Esophagus squamous epithelium (tissue), 4 donors: ENCODE measurements around the gene C1QC.

GRCh38 chr1:21320041-21320846 is 30.0 kb upstream of the ECE1 start:
- PRO-cap, result no peak
- RAMPAGE, long total RNA, 4 experiments, result no peak in any of the 4 experiments

DNA sequence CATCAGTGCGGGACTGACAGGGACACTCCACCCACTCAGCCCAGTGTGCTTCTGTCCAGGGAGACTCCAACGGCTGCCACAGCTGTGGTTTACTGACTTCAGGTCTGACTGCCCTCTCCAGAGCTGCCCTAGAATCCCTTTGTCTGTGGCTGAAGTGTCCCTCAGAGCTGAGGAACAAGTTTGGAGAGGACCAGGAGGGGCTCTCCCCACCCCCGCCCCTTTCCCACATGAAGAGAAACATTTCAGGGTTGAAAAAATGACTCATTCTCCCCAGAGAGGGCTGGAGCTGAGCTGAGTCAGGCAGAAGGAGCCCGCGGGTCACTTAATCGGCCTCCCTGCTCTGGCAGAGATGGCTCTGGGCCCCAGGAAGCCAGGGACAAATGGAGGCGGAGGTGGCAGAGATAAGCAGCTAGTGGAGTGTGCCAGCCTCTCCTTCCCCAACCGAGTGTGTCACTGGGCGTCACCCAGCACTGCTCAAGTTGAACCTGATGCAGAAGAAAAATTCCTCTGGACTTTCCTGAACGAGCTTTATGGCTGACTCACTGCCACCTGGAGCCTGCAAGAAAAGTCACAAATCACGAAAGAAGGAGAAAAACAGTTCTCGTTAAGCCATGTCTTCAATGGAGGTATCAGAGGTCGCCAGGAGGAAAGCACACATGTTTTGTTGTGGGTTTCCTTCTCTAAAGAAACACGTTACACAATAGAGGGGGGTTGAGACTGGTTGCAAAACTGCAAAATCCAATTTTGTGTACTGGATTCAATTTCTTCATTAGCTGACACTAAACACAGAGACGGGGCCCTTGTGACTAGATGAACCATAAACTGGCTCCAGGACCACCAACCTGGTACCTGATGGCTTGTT is 34.3 kb upstream of the ECE1 start:
- PRO-cap, result bidirectional peak, plus-strand start at position 325 of the sequence, minus-strand start at position 141 of the sequence; bidirectional peak, plus-strand start at position 782 of the sequence, minus-strand start at position 452 of the sequence
- RAMPAGE, long total RNA, 4 experiments, result no peak in any of the 4 experiments

DNA sequence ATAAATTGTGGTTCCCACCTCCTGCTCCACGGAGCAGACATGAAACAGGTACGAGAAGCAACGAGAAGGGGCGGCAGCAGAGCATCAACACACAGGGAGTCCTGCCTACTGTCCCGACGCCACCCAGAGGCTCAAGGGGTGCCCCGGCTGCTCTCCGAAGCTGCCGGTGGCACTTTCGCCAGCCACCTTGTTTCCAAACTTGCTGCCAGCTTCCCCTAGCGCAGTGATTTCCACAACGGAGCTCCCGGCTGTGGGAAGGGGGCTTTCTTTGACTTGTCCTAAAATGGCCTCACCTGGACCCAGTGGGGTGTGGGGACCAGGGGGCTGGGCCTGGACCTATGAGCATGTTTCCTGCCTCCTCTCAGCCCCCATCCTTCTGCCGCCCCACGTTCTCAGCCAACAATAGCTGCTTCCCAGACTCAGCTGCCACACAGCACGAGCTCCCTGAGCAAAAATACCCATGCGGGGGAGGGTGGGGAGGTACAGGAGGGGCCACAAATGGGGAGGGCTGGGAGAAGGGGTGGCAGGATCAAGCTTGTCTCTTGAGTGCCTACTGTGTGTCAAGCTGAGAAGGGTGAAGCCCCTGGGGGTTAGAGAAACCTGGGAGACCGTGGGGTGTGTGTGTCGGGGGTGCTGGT is 35.6 kb upstream of the ECE1 start:
- PRO-cap, result no peak
- RAMPAGE, long total RNA, 4 experiments, result no peak in any of the 4 experiments

DNA sequence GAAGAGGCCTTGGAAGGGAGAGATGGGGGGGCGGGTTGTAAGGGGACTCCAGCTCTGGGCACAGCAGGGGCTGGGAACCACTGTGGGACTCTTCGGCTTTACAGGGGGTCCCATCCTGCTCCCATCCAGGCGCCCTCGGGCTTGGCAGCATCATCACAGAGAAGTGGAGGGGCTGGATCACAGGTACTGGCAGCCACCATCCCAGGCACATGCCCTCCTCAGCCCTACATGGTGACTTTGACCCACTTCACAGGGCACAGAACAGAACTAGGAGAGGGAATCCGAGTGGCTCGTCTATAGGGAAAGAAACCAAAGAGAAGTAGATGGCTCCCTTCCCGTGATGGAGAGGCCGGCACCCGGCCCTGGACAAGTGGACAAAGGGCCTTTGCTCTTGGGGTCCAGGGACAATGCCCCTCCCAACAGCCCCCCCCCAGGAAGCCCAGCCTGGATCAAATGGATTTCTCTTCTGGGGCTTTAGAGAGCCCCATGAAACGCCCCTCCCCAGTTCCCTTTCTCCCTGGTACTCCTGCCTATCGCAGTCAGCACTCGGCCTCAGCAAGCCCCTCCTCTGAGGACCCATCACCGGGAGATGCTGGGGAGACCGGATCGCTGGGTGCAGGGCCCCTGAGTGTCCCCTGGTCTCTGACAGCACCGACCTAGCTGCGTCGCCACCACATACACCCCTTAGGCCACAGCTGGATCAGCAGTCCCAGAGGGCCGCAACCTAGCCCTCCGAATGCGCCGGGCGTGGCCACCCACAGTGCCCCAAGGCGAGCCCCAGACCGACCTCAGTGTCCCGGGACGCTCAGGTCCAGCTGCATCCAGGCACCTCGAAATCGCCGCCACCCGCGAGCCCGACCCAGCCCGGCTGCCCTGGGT is 54.1 kb upstream of the ECE1 start:
- PRO-cap, result bidirectional peak, plus-strand start at position 538 of the sequence, minus-strand start at position 368 of the sequence; bidirectional peak, plus-strand start at position 760 of the sequence, minus-strand start at position 740 of the sequence
- RAMPAGE, long total RNA, 4 experiments, result no peak in any of the 4 experiments

DNA sequence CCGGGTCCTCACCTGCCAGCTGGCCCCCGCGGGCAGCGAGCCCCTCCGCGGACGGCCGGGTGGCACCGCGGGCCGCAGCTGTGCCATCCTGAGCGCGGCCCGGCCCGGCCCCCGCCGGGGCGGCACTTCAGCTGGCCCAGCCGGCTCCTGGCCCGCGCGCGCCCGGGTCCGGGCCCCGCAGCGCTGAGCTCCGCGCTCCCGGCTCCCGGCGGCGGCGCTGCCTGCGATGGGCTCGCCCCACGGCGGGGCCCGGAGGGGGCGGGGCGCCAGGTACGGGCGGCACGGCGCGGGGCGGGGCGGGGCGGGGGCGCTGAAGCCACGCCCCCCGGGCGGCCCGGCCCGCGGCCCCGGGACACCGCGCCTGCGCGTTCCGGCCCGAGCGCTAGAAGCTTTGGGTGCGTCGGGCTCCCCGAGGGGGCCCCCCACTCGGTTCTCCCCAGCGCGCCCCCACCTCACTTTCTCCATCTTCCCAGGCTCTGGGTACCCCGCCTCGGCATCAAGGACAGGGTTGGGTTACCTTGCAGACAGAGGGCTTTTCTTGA is 46.8 kb downstream of the RAP1GAP start:
- PRO-cap, result bidirectional peak, plus-strand start at position 366 of the sequence, minus-strand start at position 228 of the sequence
- RAMPAGE, long total RNA, 4 experiments, result no peak in any of the 4 experiments

DNA sequence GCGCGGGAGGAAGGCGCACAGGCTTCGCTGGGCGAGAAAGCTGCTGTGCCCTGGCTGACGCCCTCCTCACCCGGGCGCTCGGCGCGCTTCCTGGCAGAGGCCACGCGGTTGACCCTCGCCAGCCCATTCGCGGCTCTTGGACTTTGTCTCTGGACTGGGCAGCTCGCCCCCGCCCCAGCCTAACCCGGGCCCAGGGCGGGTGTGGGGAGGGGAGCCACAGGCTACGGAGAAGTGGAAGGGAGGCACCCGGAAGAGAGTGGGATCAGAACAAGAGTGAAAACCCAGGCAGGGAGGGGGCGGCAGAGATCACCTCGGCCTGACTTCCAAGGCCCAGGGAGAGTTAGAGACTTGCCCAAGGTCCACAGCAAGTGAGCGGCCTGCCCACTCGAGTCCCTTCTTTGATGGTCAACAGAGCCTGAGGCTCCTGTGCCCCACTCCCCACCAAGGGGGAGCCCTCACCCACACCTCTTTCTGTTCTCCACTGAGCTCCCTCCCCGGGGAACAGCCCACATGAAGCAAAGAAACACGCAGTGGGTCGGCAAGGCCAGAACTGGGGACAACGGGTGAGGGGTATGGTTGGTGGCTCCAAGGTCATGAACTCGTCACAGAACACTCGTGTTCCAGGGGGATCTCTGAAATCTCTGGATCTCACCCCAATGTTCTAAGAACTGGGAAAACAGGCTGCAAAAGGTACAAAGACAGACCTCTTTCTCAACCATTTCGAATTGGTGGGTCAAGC is 731 bp upstream of the RAP1GAP start:
- PRO-cap, result no peak
- RAMPAGE, long total RNA, 4 experiments, result no peak in any of the 4 experiments

DNA sequence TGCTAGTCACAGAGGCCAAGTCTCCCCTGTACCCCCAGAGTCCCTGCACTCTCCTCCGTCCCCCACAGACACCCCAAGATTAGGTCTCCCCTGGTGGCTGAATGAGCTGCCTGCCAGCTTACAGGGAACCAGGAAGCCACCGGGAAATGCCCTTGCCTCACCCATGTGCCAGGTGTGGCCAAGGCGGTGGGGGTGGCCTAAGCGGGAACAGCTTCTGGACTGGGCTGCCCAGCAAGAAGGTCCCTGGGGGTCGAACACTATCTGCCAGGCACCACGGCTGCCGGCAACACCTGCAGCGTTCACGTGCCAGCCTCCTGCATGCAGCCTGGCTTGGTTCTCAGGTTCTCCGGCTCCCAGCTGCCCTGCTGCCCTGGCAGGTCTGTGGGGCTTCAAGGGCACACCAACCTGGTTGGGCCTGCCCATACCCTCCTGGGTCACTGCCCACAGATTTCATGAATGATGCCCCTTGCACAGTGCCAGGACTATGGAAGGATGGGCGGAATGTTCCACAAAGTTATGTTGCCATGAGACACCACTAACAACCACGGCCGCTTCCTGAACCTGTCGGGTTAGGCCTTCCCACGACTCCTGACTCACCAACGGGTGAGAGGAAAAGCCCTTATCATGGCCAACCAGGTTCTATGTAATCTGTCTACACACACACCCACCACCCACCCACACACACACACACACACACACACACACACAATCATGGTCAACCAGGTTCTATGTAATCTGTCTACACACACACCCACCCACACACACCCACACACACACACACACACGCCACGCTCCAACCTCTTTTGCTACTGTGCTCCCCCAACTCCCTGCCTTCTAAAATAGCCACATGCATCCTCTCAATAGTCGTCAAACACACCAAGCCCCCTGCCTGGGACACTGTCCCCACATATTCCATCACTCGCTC is 32.4 kb downstream of the HSPG2 start:
- PRO-cap, result unidirectional peak, minus-strand start at position 383 of the sequence; unidirectional peak, minus-strand start at position 486 of the sequence
- RAMPAGE, long total RNA, 4 experiments, result no peak in any of the 4 experiments

DNA sequence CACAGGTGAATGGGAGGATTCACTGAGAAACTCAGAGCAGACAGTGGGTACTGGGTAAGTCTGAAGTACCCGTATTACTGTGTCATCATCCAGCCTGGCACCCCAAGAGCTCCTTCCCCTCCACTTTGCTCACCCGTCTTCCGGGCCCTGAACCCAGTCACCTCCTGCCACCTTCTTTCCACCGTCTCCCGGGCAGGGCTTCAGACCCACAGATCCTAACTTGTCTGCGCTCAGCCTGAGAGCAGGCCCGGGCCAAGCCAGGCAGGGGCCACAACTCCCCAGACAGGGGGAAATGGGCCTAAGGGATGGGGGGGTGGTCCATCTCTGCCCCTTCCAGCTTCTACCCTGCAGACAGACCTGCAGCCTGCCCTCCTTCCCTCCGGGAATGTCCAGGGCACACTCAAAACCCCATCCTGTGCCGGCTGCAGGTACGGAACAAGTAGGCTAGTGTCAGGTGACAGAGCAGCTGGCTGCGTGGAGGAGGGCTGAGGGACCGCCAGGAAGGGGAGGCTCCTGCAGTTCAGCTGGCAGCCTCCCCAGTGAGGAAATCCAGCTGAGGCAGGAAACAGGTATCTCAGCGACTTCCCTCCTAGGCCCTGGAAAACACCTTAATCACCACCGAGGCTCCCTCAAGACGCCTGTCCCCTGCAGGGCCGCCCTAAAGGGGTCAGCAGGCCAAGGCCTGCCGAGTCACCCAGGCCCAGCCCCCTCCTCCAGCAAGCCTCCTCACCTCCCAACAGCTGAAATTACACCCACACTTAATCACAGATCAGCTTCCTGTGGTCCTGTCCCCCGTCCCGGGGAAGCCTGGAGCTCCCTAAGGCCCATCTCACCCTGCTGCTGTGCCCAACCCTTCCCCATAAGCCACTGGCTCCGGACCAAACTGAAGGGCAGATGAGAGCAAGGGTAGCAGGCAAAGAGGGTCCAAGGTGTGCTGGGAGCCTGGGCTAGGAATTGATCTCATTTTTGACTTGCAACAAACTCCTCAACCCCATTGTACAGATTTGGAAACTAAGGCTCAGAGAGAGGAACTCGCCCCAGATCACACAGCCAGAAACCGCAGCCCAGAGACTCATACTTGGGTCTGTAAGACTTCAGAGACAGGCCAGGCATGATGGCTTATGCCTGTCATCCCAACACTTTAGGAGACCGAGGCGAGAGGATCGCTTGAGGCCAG is 3.3 kb downstream of the HSPG2 start:
- PRO-cap, result unidirectional peak, minus-strand start at position 149 of the sequence; bidirectional peak, plus-strand start at position 539 of the sequence, minus-strand start at position 437 of the sequence
- RAMPAGE, long total RNA, 4 experiments, result no peak in any of the 4 experiments

GRCh38 chr1:21940310-21940523 is 3.1 kb upstream of the HSPG2 start:
- PRO-cap, result unidirectional peak, plus-strand start at chr1:21940438
- RAMPAGE, long total RNA, 4 experiments, result no peak in any of the 4 experiments

DNA sequence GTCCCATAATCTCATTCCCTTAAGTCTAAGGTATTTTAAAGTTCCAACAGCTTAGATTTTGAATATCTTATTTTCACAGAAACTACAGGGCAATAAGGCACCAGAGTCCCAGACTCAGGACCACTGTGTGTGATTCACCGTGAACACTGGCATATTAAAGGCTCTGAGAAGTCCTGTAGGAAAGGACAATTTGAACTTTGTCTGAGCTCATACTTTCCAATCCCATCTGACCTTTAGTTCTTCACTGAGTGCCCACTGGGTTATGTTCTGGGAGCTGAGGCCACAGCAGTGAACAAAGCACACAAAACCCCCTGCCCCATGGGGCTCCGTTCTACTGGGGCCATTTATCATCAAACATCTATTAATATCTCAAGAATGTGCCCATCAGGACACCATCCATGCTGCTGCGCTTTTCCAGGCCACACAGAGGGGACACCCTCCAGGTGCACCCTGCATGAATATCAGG is 3.6 kb upstream of the CELA3B start:
- PRO-cap, result no peak
- RAMPAGE, long total RNA, 4 experiments, result no peak in any of the 4 experiments

DNA sequence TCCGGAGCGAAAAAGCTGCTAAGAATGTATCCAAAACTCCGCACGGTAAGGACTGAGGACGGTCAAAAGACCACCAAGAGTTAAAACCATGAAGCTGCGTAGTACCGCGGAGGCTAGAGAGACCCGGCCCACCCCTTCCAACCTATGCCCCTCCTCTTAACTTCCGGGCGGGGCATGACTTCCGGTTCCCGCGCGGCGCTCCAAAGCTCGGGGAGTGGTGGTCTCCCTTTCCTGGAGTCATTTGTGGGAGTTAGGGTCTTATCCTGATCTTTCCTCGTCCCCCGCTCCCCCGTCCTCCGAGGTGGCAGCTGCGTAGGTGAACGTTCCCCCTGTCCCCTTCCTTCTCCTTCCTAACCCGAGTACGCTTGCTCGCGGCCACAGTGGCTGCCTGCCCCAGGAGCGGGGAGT is 23.9 kb downstream of the CELA3A start:
- PRO-cap, result bidirectional peak, plus-strand start at position 175 of the sequence, minus-strand start at position 90 of the sequence
- RAMPAGE, long total RNA, 4 experiments, result start-site peak on the plus strand in 4 of 4 experiments, centred at positions 164 to 175 of the sequence, 7 to 30 reads per replicate

- PRO-cap, result bidirectional peak, plus-strand start at chr1:22053317, minus-strand start at chr1:22053224; bidirectional peak, plus-strand start at chr1:22053700, minus-strand start at chr1:22053485; unidirectional peak, minus-strand start at chr1:22053768
- RAMPAGE, long total RNA, 4 experiments, result no peak in any of the 4 experiments
Measured at GRCh38 chr1:22052855-22053886, 662 bp downstream of the CDC42 start.

DNA sequence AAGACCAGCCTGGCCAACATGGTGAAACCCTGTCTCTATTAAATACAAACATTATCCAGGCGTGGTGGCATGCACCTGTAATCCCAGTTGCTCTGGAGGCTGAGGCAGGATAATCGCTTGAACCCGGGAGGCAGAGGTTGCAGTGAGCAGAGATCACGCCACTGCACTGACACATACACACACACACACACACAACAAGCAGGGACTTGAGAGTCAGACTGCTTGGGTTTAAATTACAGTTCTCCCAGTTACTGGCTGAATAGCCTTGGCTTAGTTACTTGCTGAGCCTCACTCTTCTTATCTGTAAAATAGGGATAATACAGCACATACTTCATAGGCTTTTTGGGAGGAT is 23.7 kb downstream of the CDC42 start:
- PRO-cap, result no peak
- RAMPAGE, long total RNA, 4 experiments, result no peak in any of the 4 experiments

DNA sequence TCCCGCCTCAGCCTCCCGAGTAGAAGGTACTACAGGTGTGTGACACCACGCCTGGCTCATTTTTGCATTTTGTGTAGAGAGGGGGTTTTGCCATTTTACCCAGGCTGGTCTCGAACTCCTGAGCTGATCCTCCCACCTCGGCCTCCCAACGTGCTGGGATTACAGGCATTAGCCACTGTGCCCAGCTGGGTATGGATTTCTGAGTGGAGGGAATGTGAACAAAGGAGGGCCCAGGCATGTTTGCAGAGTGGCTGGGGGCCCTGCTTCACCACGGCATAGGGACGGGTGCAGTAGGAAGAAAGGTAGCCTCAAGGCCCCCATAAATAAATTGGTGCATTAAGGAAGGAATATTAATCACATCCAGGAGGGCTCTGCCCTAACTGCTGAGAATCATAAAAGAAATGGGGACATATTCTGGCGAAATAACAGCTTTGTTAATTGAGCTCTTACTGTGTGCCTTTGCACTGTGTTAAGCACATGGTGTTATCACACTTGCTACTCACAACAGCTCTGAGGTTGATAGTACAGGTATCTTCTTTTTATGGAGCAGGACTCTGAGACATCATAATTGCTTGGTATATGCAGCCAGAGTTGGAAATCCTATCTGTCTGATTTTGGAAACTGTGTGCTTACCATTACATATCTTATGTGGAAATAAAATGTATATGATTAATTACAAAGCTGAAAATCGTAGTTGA is 43.9 kb downstream of the WNT4 start:
- PRO-cap, result no peak
- RAMPAGE, long total RNA, 4 experiments, result no peak in any of the 4 experiments

DNA sequence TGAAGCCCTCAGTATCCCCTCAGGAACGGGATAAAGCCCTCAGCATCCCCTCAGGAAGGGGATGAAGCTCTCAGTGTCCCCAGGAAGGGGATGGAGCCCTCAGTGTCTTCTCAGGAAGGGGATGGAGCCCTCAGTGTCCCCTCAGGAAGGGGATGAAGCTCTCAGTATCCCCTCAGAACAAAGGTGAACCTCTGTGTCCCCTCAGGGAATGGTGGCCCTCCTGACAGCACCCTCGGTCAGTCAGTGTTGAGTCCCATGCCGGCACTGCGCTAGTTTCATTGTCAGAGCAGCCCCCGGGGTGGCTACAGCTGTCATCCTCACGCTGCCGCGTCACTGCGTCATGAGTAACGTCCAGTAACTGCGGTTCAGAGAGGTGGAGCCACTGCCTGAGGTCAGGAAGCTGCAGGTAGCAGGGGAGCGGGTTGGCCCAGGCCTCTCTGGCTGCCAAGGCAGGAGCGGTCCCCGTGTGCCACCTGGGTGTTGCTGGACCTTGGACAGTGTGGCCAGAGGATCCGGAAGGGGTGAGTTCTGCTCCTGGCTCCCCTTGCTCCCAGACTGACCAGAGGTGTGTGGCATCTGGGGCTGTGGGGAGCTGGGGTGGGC is 20.2 kb upstream of the WNT4 start:
- PRO-cap, result no peak
- RAMPAGE, long total RNA, 4 experiments, result no peak in any of the 4 experiments

- PRO-cap, result no peak
- RAMPAGE, long total RNA, 4 experiments, result no peak in any of the 4 experiments
Measured at GRCh38 chr1:22428466-22429046, 23.1 kb upstream of the ZBTB40 start.

DNA sequence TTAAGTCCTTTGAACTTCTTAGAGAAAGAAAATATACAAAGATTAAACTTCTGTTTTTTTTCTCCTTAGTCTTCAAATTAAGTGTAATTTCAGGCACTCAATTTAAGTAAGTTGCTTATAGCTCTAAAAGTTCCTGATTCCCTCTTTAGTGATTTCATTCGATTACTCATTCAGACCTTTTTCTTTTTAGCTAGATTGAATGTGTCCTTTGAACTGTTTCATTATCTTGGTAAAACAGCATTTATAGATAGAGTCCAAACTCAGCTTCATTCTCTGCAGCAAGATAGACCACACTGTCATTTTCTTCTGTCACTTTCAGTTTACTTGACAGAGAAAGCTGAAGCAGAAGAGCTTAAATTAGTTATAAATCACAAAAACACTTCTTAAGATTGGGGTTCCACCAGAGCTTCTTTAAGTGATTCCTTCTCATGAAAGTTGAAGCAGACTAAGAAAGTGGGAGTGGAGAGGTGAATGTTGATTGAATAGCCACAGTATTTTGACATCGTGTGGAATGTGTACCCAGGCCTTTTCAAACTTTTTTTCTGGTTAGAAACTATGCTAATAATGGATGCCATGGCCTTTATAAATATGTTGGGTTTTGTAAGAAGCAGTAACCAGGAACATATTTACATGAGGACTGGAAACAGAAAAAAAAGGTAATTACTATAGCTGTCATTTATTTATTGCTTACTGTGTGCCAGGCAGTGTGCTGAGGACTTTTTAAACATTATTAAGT is 52.2 kb downstream of the ZBTB40 start:
- PRO-cap, result no peak
- RAMPAGE, long total RNA, 4 experiments, result no peak in any of the 4 experiments

- PRO-cap, result no peak
- RAMPAGE, long total RNA, 4 experiments, result no peak in any of the 4 experiments
Measured at GRCh38 chr1:22637781-22638209, 1.4 kb downstream of the C1QA start.

- PRO-cap, result unidirectional peak, plus-strand start at chr1:22643633
- RAMPAGE, long total RNA, 4 experiments, result start-site peak on the plus strand in 3 of 4 experiments, at chr1:22643609-22643682 at its widest, 64 to 2,132 reads per replicate
Measured at GRCh38 chr1:22643254-22643914, at the start of gene C1QC. C1QC (plus strand) TSS chr1:22643633.

DNA sequence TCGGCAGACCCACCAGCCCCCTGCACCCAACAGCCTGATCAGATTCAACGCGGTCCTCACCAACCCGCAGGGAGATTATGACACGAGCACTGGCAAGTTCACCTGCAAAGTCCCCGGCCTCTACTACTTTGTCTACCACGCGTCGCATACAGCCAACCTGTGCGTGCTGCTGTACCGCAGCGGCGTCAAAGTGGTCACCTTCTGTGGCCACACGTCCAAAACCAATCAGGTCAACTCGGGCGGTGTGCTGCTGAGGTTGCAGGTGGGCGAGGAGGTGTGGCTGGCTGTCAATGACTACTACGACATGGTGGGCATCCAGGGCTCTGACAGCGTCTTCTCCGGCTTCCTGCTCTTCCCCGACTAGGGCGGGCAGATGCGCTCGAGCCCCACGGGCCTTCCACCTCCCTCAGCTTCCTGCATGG is 4.0 kb downstream of the C1QC start:
- PRO-cap, result no peak
- RAMPAGE, long total RNA, 4 experiments, result no peak in any of the 4 experiments